Mononuclear cell (primary cell): ENCODE results near the genes HS3ST3A1 and HS3ST3B1.

- RRBS, result no CpG with 5 or more reads among the region's 5 CpGs
Measured at GRCh38 chr17:10758190-10758693, 28.4 kb upstream of the TMEM220 start.

DNA sequence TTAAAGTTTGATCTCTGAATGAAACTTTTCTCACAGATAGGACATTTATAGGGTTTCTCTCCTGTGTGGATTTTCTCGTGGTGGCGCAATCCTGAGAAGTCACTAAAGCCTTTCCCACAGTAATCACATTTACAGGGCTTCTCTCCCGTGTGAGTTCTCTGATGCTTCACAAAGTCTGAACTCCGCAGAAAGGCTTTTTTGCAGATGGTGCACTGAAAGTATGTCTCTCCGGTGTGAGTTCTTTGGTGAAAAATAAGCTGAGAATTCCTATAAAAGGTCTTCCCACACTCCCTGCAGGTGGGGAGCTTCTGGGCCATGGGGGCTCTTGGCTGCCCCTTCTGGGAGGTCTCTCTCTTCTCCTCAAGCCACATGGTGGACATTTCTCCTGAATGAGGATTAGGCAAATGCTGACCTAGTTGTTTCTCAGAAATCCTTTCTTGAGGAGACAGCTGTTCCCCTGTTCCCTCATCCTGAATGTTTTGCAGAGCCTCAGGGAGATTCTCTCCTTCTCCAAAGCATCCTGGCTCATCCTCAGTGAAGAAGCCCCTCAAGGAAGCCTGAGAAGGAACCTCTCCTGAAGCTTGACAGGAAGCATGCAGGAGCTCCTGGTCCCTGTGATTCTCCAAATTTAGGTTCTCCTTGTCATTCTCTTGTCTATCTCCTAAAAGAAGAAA, 19.1 kb downstream of the ZNF18 start:
- RRBS, result no CpG with 5 or more reads among the region's 5 CpGs

DNA sequence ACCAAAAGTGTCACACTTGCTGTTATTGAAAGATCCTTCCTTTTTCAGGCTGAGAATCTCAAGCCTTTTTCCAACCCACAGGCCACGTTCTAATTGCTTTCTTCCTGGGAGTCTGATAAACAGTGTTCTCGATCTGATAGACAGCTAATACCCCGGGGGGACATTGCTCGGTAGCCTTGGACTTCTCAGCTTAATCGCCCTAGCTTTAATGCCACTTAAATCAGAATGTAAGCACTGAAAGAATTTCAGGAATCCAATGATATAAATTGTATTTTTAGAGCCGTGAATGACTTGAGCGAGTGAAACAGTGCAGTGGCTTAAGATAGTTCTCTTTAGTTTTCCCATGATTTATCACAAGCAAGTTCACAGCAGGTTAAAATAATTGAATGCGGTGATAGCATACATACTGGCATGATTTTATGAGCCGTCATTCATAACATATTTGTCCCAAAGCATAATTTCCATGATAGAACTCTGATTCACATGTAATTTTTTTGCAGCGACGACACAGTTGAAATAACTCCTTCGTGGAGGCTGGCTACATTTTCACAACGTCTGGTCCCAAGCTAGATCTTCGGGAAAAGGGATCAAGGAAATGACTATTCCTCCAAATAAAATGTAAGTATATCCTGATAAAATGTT, 116.1 kb upstream of the MYOCD start:
- RRBS, result no CpG with 5 or more reads among the region's 14 CpGs

GRCh38 chr17:12622590-12622988, 43.1 kb upstream of the MYOCD start:
- RRBS, result no CpG with 5 or more reads among the region's 10 CpGs

- RRBS, result no CpG with 5 or more reads among the region's 7 CpGs
Measured at GRCh38 chr17:12667219-12667792, 1.6 kb downstream of the MYOCD start.

GRCh38 chr17:12989780-12990784, 27.7 kb downstream of the ELAC2 start:
- RRBS, result no CpG with 5 or more reads among the region's 30 CpGs

DNA sequence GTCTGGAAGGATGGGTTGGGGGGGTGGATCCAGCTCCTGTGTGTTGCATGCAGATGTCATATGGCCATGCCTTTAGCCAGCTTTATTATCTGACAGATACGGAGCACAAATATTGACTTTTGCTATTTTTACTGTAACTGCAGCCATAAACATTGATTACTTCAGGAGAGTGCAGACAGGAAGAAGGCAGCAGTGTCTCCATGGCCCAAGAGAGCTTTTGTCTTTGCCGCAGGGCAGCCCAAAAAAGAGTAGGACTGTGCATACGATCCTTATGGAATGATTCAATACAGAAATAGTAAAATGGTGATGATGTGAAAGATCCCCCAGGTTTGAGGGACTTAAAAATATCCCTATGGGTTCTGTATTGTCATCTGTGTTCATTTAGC, 279.5 kb upstream of the ELAC2 start:
- RRBS, result no CpG with 5 or more reads among the region's 3 CpGs

DNA sequence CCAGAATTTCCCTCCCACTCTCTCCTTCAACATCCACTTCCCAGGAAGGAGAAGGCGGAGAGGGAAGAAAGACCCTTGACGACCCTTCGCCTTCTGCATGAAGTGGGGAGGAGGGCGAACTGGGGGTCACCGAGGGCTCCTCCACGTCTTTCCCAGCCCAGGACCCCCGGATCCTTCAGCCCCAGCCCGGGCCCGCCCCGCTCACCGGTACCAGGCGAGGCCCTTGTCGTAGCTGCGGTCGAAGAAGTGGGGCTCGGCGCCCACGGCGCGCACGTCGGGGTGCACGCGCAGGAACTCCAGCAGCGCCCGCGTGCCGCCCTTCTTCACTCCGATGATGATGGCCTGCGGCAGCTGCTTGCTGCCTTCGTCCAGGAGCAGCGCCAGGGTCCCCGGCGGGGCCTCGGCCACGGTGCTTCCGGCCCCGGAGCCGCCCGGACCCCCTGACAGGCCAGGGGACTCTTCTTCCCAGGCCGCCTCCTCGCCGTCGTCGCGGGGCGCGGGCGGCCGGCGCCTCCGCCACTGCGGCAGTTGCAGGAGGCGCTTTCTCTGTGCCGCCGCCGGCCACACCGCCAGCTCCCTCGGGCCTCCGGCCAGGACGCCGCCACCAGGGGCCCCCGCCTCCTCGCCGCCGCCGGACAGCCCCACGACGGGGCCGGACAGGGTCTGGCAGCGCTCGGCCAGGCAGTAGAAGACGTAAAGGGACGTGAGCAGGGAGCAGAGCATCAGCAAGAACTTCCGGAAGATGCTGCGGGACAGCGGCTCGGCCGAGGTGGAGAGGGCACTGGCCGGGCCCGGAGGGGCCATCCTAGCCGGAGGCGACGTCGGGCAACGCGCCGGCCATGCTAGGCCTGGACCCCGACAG, 1.2 kb downstream of the HS3ST3A1 start:
- RRBS, result 7% methylated on average over 38 of the region's 89 CpGs

DNA sequence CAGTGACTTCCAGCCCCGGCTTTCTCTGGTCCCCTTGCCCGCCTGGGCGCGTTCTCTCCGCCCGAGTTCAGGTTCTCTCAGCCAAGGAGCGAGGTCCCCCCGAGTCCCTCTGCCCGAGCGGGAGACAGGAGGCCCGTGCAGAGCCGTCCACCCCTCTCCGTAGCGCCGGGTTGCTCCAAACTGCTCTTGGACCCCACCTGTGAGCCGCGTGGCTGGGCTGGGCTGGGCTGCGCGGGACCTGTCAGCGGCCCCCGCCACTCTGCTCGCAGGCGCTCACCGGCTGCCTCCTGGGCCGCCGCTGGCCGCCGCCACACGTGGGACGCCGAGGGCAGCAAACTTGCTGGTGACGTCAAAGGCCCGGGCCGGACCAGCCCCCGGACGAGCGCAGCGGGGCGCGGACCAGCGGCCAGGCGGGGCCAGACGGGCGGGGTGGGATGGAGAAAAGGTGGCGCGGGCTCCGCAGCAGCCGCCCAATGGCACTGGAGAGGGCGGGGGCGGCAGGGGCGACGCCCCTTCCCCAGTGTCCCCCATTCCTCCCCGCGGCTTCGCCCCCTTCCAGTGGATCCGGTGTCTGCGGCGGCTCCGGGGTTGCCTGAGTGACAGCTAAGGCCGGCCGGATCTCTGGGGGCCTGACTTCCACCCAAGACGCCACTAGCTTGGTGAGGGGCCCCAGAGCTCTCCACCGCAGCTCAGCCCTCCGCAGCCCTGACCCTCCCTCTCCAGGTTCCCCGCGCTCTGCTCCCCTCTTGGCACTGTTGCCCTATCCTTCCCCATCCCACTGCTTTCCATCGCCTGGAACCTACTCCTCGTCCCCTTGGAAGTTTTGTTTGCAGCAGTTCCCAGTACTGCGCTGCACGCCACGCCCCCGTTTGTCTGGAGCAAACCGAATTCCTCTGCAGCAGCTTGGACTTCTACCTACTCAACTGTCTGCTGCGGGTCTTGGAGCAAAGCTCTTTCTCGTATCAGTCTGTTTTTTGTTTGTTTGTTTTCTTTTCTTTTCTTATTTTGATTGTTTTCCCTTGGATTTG, at the start of gene HS3ST3A1:
TSS of gene HS3ST3A1 (minus strand) at position 303 of the 1,028 bp plus-strand sequence.
- RRBS, result 2% methylated on average over 13 of the region's 75 CpGs

GRCh38 chr17:14205697-14206493, 30.8 kb downstream of the CDRT15 start:
- RRBS, result no CpG with 5 or more reads among the region's 15 CpGs

DNA sequence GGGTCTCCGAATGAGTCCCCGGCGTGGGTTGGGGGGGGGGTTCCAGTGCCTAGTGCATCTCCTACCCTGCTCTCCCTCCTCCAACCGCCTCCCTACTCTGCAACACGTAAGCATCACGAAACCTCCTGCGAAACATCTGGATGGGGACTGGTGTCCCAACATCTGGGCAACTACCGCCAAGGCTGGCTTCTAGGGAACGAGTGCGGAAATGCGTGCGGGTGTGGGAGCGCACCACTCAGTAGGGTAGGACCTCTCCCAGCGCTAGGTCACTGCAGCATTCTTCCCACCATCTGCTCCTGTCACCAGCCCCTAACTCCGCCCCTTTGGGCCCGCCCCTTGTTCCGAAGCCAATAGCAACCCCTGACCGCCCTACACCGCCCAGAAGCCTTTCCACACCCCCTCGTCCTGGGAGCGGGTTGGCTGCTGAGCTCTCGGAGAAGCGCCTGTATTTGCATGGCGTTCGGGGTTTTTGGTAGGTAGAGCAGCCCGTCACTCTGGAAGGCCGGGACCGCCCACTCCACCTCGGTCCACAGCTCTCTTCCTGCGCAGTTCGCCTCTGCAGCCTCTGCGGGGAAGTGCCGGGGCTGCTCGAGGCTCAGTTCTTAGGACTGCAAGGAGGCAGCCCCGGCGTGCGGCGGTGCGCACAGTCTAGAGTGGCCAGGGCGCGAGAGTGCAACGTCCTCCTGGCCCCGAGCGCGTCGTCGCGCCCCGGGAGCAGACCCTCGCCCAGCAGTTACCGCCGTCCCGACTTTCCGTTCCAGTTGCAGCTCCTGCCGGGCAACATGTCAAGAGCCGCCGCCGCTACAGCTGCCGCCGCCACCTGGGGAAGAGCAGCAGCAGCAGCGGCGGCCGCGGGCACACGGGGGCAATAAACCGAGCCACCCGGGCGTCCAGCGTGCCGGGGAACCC, at the start of gene HS3ST3B1:
TSS of gene HS3ST3B1 (plus strand) at position 546 of the 909 bp plus-strand sequence.
- RRBS, result 2% methylated on average over 34 of the region's 70 CpGs

GRCh38 chr17:14303333-14304120, 2.6 kb downstream of the HS3ST3B1 start:
- RRBS, result no CpG with 5 or more reads among the region's 42 CpGs

- RRBS, result 0% methylated on average over 1 of the region's 8 CpGs
Measured at GRCh38 chr17:14428174-14428580, 127.3 kb downstream of the HS3ST3B1 start.

DNA sequence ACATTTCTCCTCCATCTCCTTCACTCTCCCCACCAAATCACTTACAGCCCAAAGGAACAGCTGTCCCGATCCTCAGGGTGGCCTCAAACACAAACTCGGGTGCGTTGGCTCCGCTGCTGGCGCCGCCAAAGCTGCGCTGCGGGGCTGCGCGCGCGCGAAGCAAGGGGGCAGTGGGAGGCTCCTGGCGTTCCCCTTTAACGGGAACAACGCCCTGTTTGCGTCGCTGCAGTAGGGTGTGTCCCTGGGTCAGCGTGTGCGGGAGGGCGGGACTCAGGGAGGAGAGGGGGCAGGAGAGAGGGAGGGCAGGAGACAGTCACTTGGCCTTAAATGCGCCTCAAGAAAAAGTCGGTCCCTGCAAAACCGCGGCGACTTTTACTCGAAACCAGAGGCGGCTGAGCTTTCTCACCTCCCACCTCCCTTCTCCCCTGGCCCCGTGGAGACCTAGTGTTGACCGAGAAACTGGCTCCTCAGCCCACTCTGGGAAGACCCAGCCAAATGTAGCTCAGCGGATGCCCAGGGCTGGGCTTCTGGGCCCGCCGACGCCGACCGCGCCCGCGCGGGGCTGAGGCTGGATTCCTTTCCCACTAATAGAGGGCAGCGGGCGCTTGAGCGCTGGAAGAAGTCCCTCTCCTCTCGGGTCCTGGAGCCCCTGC, 2.6 kb downstream of the PMP22 start:
- RRBS, result no CpG with 5 or more reads among the region's 44 CpGs

DNA sequence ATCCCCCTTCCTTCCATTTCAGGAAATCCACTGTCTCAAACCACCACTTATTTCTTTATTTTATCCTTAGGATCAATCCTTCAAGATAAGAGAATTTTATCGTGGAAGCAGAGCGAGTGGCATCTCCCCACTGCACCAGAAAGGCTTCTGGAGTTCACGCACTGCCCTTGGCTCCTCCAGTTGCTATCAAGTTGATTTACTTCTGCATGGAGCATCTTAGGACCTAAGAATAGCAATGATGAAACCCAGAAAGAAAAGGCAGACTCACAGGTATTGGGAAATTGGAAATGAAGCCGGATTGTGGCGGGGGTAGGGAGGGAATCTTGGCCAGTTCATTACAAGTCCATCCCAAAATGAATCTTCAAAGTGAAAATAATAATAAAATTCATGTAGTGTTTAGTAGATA, 33.8 kb downstream of the TEKT3 start:
- RRBS, result no CpG with 5 or more reads among the region's 5 CpGs

DNA sequence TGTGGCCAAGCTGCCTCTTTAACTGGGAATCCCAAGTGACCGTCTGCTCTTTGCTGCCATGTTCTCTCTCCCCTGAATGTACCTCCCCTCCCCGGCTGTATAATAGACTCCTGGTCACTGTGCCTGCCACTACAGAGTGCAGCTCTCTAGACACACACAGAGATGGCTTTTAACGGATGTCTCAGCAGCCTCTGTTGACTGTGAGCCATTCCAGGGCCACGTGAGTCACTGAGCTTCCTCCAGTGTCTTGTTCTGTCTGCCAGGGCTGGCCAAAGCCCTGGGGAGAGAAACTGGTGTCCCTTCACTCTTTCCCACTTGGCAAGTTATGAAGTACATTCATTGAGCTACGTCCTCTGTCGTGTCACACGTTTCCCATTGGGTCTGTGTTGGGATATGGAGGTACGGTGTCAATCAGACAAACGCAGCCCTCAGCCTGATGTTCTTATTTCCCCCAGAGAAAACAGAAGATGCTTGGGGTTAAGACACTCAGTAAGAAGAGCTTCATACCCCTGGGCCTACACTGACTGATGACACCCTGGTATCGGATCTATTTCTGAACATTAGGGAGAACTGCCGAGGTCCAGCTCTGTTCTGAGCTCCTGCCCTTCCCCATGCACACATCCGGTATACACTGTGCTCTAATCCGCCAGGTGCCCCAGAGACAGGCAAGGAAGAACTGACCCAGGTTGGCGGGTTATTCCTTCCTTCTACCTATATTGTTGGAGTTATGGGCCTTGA, 57.8 kb upstream of the TEKT3 start:
- RRBS, result no CpG with 5 or more reads among the region's 14 CpGs

DNA sequence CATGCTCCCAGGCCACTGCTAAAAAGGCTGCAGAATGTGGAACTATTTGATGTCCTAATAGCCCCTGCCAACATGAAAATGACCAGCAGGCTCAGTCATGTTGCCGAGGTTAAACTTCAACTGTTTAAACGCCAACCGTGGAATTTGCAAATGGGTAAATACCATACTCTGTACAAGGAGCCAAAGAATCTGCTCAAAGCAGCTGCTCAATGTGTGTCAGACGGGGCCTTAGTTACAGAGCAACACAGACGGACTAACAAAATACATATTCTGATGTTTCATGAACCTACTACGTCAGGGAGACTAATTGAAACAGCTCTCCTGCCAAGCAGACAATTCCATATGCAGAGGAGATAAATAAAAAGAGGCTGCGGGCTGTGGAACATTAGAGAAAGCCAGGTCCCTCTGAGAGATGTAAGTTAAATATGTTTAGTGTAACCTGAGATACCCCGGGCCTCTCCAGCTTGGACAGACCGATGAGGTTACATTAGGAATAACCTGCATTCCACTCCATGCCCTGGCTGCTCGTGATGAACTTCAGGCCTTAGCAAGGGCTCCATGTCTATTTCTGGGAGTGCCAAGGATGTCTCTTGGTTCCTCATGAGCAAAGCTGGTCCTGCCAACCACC, 33.1 kb downstream of the CDRT4 start:
- RRBS, result no CpG with 5 or more reads among the region's 10 CpGs

DNA sequence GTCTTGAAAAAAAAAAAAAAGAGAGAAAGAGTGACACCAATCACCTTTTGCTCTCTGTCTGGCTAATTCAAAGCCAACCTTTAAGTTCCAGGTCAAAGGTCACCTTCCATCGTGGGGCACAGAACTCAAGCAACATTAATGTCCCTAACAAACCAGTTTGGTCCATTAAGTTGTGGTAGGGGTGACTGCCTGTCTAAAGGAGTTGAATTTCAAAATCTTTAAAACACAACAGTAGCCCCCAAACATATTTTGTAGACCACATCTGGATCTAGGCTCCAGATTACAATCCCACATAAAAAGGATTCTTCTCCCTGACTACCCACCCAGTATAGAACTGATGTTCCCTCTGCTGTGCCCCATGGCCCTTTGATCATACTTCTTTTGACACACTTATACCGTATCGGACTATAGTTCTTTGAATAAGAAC, 6.3 kb upstream of the CDRT4 start:
- RRBS, result no CpG with 5 or more reads among the region's 3 CpGs

GRCh38 chr17:15492309-15492981, 25.0 kb upstream of the CDRT4 start:
- RRBS, result no CpG with 5 or more reads among the region's 10 CpGs

DNA sequence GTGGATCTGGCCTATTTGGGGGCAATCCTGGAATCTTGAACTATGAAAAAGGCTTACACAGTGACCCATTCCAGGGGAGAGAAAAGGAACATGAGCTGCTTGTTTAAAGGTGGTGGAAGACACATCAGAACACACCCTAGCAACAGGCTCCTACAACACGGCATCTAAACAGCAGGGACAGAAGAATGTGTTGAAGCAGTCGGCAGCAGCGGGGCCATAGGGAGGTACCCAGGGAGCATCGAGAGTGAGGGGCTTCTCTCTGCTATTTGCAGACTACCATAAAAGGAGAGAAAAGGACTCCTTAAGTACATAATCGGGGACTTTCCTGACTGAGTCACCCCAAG, 26.3 kb upstream of the FBXW10B start:
- RRBS, result no CpG with 5 or more reads among the region's 5 CpGs